ENCODE data around the gene STARD8.

- PRO-cap: no peak
Observed at GRCh38 chrX:65581787-65582471, 47.3 kb upstream of the LAS1L start.

GRCh38 chrX:65738126-65738657, 70.7 kb downstream of the MSN start:
- PRO-cap: no peak

GRCh38 chrX:65740529-65741529, 73.4 kb downstream of the MSN start:
- PRO-cap: no peak

DNA sequence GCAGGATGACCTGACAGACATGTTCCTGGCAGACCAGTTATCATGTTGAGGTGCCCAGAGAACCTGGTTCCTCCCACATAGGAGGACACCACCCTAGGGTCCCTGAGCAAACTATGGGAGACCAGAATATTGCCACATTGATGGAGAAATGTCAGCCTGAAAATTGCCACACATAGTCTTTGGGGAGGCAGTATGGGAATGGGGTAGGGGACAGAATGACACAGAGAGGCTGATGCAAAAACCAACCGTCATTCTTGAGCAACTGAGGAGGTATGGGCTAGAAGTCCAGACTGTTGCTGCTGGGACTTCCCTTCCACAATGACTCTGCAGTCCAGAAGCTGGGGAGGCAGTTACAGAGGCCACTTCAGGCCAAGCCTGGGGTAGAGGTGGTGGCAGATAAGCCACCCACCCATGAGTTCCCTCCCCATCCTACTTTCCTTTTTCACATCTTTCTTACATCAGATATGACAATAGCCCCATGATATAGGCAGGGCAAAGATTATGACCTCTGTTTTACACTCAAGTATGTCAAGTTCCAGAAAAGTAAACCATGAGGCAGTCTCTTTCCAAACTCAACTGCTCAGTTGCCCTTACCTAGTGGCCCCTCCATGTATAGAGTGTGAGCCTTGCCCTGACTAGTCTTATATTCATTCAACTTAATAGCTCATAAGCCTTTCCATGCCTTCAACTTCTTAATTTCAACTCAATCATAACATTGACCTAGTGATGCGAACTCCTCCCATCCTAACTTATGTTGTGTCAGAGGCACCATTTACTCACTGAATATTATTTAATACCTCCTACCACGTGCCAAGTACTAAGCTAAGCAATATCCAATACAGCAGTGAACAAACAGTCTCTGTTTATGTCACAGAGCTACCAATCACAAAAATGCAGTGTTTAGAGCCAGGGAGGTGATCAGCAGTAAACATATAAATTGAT, 41.7 kb downstream of the VSIG4 start:
- PRO-cap: no peak

DNA sequence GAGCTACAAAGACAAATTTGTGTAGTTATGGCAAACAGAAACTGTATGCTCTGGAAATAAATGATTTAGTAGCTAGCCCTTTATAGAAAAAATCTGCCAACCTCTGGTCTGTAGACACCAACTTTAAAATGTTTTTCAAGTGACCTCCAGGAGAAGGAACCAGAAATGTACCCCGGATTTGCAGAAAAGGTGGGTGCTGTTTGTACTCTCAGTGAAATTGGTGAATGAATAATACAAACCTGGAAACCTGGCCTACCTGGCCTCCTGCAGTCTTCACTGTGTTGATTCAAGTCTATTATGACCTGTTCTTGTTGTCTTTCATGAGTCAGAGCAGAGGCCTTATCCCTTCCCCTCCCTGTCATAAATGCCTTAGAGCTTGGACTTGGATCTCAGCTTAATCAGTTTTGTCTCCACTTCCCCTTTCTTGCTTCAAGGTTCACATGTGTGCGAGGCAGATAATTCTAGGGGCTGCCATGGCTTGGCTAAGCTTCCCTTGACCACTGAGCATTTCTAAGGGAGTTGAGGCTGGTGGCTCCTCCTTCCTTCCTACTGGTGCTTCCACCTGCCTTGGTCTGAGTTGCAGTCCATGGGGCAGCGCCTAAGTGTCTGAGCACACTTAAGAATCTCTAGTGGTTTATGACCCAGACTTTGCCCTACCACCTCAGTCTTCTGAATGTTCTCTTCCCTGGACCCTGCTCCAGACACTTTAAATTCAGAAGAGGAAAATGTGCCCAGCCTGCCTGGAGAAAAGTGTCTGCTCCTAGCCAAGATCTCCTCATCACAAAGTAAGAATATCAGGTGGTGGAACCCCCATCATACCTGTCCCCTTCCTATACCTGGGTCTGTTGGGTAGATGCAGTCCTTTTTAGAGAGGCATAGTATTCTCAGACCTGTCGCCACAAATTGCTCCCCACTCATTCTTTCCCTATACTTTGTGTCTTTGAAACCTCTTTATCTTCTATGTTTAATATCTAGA, 1.7 kb upstream of the HEPH start:
- PRO-cap: no peak

GRCh38 chrX:67694684-67694982, 150.8 kb downstream of the AR start:
- PRO-cap: no peak

GRCh38 chrX:68079062-68079849, 354.0 kb downstream of the OPHN1 start:
- PRO-cap: no peak

DNA sequence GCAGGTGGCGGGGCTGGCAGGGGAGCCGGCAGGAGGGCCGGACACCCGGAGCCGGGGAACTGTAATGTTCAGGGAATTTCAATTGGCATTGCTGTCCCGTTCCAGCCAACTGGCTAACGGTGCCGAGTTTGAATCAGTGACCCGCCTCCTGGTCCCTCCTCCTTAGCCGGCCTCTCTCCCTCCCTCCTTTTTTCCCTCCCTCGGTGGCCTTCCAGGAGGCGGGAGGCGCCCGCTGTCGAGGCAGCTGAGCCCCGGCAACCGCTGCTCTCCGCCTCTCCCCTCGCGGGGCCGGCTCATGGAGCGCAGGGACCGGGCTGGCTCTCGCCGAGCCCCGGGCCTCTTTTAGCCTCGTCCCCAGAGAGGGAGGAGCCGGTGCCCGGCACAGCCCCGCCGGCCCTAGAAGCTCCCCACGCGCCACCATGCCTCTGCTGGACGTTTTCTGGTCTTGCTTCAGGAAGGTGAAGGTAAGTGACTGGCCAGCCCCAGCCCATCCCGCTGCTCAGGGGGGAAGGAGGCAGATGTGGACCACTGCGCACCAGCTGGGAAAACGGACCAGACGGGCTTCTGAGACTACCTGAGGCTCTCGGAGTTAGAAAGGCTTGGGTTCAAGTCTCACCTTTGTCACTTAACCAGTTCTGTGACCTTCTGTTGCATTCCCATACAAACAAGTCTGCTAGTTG, at the start of gene STARD8:
Gene STARD8 (plus strand): TSS at position 203 of the 680 bp plus-strand sequence.
- PRO-cap: unidirectional peak, plus-strand start at position 206 of the sequence

DNA sequence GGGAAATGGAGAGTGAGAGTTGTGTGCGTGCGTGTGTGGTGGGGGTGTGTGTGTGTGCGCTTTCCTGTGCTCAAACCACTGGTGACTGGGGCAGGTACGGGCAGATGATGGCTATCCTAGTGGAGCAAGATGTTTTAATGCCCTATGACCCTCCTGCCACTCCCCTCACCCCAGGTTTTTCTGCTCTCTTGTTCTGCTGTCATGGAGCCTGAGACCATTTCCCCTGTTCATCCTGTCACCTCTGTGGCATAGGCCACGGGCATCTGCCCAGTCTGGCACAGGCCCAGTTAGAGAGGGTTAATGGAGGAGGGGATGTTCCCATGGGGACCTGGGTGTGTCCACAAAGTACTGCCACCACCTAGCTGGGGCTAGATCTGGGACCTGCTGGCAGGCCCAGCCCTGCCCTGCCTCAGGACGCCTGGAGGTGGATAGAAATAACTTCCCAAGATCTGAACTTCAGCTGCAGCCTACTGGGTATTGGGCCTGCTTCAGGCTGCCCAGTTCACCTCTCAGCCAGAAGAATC, 13.4 kb downstream of the EFNB1 start:
- PRO-cap: no peak

GRCh38 chrX:68843060-68843603, 14.3 kb downstream of the EFNB1 start:
- PRO-cap: no peak

DNA sequence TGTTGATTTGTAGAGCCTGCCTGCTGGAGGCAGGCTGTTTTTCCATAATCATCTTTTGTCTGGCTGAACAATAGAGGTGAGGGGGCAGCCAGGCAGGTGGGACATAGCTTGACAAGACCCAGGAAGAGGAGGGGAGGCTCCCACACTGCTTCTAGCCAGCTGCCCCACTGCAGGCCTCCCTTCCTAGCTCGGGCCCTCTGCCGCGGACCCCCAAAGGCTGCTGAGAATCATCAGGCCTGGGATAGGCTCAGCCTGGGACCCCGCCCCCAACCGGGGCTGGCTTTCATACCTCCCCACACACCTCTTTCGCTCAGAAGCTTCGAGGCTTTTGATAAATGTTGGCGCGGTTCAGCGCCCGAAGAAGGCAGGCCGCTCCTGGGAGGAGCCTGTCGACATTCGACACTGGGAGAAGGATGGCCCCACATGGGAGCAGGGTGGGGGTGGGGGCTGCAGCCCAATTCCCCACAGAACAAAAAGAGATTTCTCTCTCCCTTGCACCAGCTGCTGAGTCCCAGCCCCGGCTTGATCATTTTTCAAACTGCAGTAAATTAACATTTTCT, 112.7 kb upstream of the PJA1 start:
- PRO-cap: no peak

- PRO-cap: no peak
Observed at GRCh38 chrX:69507291-69507502, 3.1 kb downstream of the NALF2 start.

- PRO-cap: no peak
Observed at GRCh38 chrX:69616920-69617177, 936 bp downstream of the EDA start.

- PRO-cap: bidirectional peak, plus-strand start at chrX:70168888, minus-strand start at chrX:70168851
Observed at GRCh38 chrX:70168531-70169353, 8.5 kb upstream of the DGAT2L6 start.

DNA sequence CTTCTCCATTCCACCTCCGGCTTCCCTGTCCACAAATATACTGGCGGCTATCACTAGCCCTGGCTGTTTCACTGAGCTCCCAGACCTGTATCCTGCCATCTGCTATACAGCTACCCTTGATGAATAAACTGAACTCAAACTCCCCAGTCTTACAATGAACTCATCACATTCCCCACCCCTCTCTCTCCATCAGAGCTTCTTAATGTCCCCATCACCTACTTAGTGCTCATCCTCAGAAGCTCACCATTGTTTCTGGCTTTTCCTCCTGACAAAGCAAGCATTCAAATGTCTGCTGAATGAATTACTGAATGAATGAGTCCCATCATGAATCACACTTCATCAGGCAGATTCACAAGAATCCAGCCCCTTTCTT, 5.7 kb upstream of the DGAT2L6 start:
- PRO-cap: bidirectional peak, plus-strand start outside the sequence, minus-strand start at position 119 of the sequence

DNA sequence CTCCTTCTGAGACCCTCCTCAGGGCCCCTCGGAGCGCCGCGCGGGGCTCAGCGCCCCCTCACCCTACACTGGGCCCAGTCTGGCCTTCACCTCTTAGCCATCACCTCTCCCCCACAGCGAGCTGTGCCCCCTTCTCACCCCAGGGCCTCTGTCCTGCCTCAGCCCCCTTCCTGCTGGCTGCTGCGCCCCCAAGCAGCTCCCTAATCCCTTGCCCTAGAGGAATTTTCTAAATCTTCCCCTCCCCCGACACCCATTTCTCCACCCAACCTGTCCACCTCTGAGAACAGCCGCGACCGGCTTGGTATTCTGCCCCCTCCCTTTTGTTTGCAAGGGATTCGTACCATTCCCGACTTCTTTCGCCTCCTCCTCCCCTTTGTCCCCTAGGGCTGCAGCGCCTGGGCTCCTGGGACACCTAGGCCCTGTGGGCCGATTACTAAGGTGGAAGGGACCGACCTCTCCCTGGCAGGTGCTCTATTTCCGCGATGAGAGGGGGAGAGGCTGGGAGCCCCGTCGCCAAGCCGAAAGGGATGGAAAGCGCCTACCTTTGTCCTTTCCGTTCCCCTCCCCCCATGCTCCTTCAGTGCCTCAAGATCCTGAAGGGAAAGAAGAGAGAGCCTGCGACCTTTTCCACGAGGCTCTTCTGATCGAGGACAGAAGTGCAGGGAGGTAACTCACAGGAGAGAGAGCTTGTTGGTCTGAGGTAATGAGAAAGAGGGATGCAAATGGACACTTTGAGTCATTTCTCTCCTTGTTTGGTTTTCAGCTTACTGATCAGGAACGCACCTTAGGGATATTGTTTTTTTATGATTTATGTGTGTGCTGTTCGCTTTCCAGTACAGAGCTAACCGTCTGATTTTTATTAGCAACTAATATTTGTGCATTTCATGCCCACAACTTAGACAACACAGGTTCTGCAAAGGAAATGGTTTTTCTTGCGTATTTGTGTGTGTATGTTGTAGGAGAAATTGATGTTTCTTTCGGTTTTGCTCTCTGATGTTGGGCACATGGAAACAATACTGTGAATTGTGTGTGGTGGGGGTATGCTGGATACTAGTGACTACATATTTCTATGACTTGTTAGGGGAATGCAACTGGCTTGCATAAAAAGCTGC, 11.1 kb downstream of the DLG3 start:
- PRO-cap: no peak

GRCh38 chrX:70456682-70457334, 12.2 kb downstream of the DLG3 start:
- PRO-cap: no peak

DNA sequence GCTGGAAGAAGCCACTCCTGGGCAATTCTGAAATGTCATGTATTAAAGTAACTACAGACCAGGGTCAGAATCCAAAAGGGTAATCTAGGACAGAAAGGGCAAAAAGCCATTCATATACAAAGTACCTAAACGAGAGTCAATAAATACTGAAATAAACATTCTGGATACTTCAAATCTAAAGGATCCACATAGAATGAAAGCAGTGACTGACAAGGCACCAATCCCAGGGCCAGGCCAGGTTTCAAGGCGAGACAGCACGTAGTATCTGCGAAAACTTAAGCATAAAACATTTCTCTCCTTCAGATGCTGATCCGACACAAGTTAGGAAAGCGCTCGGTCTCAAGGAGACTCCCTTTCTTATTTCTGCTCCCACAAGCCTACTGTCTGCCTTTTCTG, 901 bp downstream of the SNX12 start:
- PRO-cap: no peak

- PRO-cap: no peak
Observed at GRCh38 chrX:71107767-71108491, 1.4 kb upstream of the CXorf65 start.

- PRO-cap: no peak
Observed at GRCh38 chrX:71110462-71111008, 842 bp downstream of the IL2RG start.

Measured in ReNcell CX (cell line).